ENCODE measurements around a stretch of chr9.

DNA sequence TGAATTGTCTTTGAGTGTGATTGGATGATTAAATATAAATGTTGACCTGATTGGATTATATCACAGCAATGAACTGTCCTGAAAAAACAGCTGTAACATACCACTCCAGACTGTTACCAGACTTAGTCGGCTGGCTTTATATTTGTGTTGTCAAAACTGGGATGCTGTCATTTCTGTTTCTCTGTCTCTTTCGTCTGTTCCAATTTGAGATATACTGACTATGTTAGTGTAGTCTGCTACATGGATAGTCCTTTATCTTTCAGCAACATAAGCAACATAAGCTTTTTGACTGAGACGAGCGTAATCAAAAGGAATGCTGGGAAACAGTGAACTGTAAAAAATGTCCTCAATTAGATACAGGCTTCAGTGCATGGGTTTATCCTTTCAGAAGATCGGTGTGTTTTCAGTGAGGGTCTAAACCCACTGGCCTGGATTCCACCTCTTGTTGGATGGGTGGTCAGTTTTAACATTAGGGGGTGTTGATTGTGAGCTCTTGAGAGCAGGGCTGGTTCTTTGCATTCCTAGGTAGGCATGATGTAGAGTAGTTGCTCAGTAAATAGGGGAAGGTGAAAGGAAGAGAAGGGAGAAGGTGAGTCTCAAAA is 13.3 kb downstream of the TJP2 start:
- PRO-cap = no peak

GRCh38 chr9:69574104-69574552 is 98.0 kb downstream of the APBA1 start:
- PRO-cap = no peak

GRCh38 chr9:69582148-69582695 is 89.9 kb downstream of the APBA1 start:
- PRO-cap = no peak

DNA sequence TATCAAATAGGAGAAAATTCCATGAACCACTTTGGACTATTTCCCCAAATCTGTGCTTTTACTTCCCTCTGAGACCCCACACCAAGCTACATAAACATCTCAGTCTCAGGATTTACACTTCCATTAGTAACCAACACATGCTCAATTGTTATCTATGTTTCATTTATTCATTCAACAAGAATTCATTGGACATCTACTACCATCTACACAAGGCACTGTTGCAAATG is 52.9 kb upstream of the MAMDC2 start:
- PRO-cap = unidirectional peak, minus-strand start at position 77 of the sequence

- PRO-cap = no peak
Measured at GRCh38 chr9:70123539-70124301, 80.1 kb downstream of the MAMDC2 start.

DNA sequence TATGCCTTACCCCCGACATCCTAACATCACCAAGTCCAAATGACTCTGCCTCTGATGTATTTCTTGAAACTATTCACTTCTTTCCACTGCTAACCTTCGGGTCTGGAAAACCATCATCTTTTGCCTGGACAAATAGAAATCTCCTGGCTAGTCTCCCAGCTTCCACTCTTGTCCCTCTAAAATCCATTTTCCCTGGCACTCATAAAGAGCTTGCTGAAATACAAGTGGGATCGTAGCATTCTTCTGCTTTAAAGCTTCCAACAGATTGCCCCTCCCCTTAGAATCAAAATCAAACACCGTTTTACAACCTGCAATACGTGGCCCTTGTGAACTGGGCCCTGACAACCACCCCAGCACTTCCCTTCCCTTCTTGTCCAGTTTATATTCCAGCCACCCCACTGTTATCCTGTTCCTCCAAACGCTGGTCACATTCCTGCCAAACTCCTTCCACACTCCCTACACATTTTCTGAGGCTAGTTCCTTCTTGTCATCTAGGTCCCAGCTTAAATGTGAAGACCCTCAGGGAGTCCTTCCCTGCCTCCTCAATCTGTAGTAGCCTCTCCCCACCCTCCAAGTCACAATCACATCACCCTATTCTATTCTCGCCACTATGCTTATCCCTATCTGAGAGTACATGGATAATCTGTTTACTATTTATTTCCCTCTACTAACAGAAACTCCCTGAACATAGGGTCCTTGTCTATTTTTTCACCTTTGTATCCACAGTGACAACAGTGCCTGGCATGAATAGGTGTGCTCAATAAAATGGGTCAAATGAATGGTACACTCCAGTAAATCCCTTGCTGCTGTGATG is 31.2 kb downstream of the KLF9 start:
- PRO-cap = unidirectional peak, minus-strand start at position 546 of the sequence

- PRO-cap = no peak
Measured at GRCh38 chr9:70400414-70400754, 14.1 kb downstream of the KLF9 start.

DNA sequence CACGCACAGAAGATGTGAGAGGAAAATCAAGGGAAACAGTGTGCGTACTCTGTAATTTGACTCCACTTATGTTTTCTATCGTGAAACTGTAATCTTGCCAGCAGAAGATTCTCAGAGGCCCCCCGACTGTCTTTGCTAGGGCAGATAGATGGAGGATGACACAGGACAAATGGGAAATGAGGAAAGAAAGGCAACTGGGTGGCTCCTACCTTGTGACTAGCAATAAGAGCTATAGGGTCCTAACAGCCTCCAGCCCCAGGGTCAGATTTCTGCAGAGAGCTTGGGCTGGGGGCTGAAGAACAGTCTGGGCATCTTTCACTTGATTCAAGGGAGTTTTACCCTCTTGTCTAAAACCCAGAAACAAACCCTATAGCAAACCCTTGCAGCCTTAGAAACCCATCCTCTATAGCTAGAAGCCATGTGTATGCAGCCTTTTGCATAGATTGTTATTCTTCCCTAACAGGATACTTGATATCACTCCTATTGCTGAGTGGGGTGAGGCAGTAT is 7.0 kb downstream of the KLF9 start:
- PRO-cap = no peak

- PRO-cap = no peak
Measured at GRCh38 chr9:70479685-70480164, 65.3 kb upstream of the KLF9 start.

DNA sequence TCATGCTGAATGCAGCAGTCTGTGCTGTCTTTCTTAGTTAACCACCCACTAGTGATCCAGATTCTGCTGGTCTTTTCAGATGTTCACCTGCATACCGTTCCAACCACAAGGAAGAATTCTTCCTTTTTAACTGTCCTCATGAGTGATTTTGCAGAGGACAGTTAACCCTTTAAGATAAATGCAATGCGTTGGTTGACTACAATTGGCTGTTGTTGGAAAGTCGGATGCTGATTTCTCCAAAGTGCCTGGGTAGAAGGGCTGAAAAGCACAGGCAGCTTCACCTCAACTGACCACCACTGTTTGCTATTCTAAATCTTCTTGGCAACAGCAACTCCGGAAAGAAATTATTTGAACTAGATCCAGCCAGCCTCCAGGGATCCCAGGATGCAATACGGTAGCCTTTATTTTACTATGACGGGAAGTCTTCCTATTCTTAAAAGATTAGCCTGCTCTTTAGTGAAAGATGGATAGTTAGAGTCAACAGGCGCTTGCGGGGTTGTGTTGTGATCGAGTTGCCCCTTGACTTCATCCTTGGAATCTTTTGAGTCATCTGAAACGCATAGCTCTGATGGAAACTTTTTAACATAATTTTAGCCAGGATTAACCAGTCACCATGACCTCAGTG is 78.5 kb upstream of the KLF9 start:
- PRO-cap = no peak

DNA sequence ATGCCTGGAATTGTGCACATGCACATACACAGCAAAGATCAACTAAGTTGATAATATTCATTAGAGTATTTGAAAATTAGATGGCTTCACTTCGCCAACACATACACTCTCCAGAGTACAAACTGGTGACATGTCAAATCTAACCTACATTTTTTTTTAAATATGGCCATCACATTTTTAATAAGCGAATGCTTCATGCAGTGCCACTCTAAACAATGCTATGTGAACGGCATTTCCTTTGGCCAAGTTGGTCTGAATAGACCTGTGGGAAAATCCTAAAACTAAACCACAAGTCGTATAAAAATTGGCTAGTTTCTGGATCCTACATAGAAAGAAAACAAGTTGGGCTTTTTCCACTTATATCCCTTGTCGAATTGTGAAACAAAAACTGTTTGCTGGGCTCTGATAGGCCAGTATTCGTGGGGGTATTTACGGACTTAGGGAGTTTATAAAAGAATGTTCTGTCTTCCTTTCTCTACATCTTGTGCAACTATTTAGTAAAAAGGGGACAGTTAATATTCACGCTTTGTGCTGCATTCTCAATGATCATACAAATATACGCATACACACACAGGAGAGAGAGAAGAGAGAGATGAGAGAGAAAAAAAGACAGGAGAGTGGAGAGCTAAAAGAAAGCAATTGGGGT is 153.0 kb upstream of the KLF9 start:
- PRO-cap = no peak

GRCh38 chr9:70594581-70594916 is 180.1 kb upstream of the KLF9 start:
- PRO-cap = no peak

DNA sequence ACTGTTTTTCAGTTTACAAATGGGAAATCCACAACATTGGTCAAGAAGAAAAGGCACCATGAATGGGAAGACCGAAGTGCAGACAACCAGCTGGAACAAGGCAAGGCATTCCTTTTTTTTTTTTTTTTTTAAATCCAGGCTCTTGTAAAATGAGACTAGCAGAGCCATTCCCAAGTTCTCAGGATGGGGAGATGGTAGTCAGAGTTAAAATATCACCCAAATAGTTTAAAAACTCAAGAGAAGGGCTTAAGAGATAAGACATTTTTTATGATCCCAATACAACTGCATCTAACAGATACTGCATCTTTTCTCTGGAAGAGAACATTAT is 187.5 kb upstream of the KLF9 start:
- PRO-cap = no peak

DNA sequence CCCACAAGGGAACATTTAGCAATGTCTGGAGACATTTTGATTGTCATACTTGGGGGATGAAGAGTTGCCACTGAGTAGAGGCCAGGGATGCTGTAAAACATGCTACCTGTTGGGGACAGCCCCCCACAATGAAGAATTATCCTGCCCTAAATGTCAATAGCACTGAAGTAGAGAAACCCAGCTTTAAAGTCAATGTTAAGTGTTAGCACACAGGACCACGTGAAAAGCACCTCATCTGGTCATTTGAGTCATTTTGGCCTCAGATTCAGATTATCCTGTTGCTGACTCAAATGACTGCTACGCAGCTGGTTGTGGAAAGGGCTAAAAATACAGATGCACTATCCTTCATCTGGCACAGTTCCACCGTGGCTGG is 195.0 kb upstream of the KLF9 start:
- PRO-cap = no peak

GRCh38 chr9:70905591-70906113 is 215.8 kb downstream of the TRPM3 start:
- PRO-cap = no peak

DNA sequence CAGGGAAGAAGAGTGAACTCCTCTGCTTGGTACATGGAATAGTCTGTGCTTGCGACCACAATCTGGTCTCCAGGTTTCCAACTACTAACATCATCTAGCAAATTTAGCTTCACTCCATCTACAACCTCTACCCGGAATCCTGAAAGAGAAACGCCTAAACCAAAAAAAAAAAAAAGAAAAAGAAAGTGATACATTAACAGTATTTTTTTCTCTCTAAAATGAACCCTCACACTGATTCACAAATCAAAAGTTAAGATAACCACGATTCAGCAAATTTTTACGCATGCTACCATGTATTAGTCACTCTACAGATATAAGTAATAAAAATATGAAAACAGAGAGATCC is 33.5 kb downstream of the CEMIP2 start:
- PRO-cap = no peak

DNA sequence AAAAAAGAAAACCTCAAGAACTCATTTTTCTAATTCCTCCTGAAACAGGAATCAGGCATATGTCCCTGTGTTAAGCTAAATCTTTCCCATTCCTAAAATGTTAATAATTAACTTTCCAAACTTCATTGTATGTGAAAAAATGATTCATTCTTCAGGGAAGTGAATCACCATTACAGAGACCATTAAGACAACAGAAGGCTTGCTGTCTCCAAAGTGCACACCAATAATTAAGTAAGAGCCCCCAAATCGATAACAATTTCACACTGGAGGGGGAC is 5.3 kb downstream of the CEMIP2 start:
- PRO-cap = no peak

- PRO-cap = unidirectional peak, plus-strand start at chr9:71783432
Measured at GRCh38 chr9:71783080-71783656, 14.9 kb upstream of the CEMIP2 start.

DNA sequence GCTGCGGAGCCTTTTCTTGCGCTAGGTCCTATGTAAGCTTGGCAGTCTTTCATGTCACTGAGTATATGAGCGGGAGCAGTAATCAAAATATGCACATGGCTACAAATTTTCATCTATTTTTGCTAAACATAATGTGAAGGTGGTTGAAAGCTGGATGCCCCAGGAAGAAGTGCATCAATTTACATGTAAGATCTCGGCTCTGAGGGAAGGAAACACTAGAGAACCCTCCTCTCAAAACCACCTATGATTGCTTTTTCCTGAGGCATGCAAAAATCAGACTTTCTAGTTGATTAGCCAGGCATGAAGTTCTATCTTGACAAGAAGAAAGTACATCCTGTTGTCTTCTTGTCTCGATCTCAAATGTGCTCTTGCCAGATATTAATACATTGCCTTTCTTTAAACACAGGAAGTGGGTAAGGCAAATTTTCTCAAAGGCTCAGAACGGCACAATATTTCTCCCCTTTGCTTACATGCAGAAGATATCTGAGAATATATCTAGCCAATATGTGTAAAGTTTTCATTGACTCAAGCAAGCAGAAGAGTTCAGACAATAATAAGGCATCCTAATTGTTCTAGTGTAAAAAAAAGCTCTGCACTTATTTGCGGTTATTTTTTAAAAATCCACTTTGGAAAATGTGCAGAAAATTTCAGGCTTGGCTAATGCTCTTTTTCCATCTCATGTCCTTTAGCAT is 27.1 kb upstream of the CEMIP2 start:
- PRO-cap = unidirectional peak, minus-strand start at position 362 of the sequence

DNA sequence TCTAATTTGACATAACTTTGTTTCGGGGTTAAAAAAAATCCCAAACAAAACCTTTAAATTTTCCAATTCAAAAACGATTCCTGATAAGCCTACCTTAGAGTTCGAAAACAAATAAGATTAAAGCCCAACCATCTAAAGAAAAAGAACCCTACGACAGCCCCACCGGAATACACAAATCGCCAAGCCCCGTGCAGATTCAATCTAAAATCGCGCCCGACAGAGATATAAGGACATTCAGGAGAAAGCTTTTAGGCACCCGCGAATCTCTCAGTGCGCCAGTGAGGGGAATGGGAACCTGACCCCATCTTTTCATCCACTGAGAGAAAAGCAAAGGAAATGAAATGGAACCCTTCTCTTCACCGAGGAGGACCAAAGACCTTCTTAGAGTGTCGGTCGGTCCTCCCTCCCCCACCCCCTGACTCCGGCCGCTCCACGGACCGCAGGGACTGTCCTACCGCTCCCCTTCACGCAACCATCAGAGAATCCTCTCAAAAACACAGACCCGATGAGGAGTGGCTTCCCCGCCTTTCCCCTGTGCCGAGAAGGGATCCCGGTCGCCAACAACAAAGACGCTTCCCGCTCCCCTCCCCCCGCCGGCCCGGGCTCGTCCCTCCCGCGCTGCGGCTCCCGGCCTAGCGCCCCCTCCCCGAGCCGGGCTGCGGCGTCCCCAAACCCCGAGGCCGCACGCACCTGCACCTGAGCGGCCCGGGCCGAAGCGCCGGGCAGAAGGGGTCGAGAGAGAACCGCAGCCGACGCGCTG is 869 bp downstream of the ABHD17B start:
- PRO-cap = unidirectional peak, plus-strand start at position 278 of the sequence; unidirectional peak, plus-strand start at position 384 of the sequence

All from left colon (tissue), 1 donor.